Measurements from ENCODE around the genes CACNA2D1, SEMA3A and TMEM243.

GRCh38 chr7:77931888-77932556 lies 133.8 kb upstream of the TMEM60 start:
- RRBS, result no CpG with 5 or more reads among the region's 7 CpGs

DNA sequence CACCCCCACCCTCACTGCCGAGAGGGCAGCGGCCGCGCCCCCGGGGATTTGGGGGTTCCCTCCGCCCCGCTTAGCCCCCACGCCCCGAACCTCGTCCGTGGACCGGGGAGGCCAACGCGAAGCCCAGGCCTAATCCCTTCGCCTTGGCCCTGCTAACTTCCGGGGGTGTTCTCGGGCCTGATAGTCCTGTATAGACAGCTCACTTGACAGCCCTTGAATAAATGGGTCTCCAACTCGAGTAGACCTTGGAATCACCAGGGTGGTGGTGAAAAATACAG lies 221.8 kb upstream of the TMEM60 start:
- RRBS, result 4% methylated on average over 12 of the region's 18 CpGs

DNA sequence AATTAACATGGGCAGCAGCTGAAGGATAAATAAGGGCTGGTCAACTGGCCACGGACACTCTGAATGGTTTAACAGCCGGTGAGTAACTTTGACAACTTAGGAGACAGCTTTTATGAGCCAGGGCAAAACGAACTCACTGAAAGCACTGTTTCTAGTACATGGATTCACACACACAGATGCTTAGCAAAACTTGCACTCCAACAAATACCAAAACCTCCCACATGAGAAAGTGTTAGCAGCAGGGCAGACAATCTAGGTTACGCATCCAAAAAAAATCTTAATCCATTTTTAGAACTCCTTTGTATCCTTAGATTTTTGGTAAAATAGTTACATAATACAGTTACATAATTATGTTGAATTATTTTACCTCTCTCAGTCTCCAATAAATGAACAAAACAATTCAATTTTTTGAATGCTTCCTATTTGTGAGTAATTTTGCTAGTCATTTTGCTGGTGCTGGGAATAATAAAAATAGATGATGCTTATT lies 486.8 kb upstream of the TMEM60 start:
- RRBS, result no CpG with 5 or more reads among the region's 4 CpGs

DNA sequence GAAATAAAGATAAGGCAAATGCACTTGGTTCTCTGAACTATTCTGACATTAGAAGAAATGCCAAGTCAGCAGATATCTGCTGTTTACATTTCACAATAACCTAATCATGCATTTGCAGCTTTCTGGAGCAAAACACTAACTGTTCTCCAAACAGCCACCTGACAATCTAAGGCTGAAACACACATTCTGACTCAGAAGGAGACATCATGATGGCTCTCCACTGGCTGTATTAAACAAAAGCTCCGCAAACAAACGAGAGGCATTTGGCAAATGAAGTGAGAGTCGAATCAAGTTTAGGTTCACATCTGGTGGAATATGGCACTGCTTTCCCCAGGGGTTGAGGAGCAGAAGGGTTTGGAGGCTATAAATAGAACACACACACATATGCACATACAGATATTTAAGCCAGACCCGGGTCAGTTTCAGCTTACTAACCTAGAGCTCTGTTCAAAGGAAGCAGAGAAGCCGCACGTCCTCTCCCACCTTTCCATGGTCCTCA lies 683.0 kb downstream of the MAGI2 start:
- RRBS, result no CpG with 5 or more reads among the region's 6 CpGs

DNA sequence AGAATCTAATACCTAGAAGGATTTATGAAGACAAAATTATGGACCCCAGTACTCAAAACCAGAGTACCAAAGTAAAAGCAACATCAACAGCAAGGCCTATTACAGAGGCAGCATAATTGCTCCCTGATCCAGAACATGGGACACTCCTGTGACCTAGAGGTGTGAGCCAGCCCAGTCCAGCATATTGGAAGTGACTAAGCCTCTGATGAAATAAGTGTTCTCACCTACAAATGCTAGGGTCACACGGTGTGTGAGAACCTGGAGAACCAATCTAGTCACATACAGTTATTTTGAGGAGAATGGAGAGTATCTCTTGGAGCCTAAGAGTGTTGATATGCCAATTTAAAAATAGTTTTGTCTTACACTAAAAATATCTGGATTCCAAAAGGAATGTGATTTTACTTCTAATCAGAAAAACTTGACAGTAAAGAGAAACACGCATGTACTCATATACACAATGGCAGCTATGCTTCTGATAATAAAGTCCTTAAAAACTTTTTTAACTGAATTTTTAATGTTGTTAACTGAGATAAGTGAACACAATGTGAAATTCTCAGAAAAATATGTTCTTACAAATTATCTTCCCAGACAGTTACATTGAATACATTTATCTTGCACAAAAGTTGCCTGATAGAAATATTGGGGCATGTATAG lies 56.9 kb upstream of the CD36 start:
- RRBS, result no CpG with 5 or more reads among the region's 2 CpGs

DNA sequence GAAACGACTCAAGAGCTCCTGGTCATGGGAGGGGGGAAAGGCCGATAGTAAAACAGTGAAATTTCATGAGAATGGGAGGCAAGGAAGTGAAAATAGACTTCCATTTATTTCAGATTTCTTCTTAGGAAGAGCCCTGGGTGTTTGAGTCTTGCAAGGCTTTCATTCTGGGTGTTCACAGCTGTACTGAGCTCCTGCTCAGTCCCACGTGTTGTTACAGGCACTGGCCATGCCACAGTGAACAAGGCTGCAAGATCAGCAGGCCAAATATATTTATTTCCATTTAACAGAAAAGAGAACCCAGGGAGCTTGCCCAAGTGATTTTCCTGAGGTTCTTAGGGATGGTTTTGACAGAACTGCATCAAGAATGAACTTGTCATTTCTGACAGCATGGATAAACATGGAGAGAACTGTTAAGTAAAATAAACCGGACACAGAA lies 54.6 kb upstream of the CD36 start:
- RRBS, result no CpG with 5 or more reads among the region's 4 CpGs

DNA sequence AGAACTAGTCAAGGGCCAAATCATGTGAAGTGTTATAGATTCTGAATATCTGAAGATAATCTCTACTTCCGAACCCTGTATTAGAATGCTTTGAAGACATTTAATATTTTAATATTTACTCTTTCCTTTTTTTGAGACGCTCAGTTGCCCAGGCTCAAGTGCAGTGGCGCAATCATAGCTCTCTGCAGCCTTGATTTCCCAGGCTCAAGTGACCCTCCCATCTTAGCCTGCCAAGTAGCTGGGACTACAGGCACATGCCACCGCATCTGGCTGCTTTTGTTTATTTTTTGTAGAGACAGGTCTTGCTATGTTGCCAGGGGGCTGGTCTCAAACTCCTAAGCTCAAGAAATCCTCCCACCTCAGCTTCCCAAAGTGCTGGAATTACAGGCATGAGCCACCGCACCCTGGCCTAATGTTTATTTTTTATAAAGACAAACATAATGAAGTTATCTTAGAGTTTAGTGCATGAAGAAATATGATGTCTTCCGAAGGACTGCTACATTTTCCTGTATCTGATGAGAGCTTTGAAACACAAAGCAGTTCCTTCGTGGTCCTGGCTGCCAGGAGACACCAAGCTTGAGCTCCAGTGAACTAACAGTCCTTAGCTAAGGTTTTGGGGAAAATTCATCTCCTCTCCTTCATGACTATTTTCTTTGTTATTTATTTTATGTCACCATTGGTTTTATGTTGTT lies 44.2 kb upstream of the CD36 start:
- RRBS, result no CpG with 5 or more reads among the region's 7 CpGs

DNA sequence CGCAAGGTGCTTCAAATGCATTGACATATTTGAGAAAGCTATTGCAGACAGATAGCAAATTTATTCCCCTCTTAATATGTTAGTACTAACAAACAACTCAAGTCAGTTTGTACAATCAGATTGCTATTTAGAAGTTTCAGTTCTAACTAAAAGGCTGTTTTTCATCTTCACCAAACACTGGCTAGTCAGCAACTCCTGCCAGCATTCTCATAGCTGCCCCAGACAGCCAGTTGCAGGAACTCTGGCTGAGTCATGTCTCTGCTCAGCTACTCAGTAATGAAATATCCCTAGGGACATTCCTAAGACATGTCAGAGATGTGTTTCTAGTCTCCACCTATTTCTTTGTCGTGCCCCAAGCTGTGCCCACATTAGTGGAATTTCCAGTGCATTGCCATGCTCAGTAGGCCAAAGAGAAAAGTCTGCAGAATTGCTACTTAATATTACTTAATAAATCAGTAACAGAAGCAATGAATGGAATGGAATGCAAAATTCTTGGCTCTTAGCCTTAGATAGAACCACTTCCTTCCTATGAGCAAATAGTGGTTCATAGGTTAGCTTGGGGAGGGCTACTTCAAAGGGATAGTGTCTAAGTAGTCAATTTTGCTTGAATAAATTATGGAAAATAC lies 23.4 kb upstream of the SEMA3C start:
- RRBS, result no CpG with 5 or more reads among the region's 2 CpGs

DNA sequence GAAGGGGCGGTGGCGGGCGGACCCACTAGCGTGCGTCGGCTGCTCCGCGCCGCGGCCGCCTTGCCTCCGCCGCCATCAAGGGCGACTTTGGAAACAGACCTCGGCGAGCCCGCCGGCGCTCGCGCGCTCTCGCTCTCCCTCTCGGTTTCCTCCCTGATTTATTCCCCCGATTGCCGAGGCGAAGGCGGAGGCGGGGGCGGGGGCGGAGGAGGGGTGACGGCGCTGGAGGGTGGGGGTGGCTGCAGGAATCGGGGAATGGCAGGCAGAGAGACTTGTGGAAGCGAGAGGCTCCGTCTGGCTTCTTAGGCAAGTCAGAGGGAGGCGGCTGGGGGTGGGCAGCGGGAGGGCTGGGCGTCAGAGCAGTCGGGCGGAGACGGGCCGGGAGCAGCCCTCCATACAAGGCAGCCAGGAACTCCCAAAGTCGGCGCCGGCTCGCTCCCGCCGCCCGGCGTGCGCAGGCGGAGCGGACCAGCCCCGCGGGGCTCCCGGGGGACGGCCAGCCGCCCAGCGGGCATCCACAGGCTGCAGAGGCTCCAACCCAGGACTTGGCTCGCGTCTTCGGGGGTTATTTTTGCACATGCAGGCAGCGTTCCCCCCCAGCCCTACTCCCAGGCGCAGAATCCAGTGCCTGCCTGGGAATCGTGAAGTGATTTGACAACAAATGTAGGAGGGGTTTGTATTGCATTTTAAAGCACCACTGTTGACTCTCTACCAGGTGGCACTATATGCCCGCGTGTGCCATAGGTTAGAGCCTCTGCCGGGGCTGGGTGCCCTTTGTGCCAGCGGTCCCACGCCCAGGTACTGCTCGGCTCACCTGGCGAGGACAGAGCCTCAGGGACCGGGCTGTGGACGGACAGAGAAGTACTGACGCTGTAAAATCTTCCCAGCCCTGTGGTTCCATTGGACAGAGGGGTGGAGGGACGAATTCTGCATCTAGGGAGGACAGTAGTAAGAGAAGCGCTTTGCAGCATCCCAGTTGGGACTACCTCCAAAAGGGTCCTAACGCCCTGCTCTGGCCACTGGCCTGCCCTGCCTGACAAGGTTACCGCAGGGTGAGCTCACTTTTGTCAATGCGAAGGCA lies at the start of gene CACNA2D1:
CACNA2D1 (minus strand) TSS at position 134 of the 1,081 bp plus-strand sequence.
- RRBS, result 2% methylated on average over 18 of the region's 81 CpGs

DNA sequence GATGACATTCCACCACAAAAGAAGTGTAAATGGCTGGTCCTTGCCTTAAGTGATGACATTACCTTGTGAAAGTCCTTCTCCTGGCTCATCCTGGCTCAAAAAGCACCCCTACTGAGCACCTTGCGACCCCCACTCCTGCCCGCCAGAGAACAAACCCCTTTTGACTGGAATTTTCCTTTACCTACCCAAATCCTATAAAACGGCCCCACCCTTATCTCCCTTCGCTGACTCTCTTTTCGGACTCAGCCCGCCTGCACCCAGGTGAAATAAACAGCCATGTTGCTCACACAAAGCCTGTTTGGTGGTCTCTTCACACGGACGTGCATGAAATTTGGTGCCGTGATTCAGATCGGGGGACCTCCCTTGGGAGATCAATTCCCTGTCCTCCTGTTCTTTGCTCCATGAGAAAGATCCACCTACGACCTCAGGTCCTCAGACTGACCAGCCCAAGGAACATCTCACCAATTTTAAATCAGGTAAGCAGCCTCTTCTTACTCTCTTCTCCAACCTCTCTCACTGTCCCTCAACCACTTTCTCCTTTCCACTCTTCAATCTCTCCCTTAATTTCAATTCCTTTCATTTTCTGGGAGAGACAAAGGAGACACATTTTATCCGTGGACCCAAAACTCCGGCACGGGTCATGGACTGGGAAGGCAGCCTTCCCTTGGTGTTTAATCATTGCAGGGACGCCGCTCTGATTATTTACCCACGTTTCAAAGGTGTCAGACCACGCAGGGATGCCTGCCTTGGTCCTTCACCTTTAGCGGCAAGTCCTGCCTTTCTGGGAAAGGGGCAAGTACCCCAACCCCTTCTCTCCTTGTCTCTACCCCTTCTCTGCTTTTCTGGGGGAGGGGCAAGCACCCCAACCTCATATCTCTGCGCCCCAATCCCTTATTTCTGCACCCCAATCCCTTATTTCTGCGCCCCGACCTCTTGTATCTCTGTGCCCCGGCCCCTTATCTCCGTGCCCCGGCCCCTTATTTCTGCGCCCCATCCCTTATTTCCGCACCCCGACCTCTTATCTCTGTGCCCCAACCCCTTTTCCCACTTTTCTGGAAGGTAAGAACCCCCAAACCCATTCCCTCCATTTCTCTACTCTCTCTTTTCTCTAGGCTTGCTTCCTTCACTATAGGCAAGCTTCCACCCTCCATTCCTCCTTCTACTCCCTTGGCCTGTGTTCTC lies 188.8 kb downstream of the SEMA3E start:
- RRBS, result no CpG with 5 or more reads among the region's 28 CpGs

- RRBS, result no CpG with 5 or more reads among the region's 5 CpGs
Observed at GRCh38 chr7:84092156-84092610, 102.4 kb downstream of the SEMA3A start.

GRCh38 chr7:84194406-84195486 lies at the start of gene SEMA3A:
Gene SEMA3A, minus strand, starts transcription at chr7:84194789.
- RRBS, result 3% methylated on average over 1 of the region's 18 CpGs

DNA sequence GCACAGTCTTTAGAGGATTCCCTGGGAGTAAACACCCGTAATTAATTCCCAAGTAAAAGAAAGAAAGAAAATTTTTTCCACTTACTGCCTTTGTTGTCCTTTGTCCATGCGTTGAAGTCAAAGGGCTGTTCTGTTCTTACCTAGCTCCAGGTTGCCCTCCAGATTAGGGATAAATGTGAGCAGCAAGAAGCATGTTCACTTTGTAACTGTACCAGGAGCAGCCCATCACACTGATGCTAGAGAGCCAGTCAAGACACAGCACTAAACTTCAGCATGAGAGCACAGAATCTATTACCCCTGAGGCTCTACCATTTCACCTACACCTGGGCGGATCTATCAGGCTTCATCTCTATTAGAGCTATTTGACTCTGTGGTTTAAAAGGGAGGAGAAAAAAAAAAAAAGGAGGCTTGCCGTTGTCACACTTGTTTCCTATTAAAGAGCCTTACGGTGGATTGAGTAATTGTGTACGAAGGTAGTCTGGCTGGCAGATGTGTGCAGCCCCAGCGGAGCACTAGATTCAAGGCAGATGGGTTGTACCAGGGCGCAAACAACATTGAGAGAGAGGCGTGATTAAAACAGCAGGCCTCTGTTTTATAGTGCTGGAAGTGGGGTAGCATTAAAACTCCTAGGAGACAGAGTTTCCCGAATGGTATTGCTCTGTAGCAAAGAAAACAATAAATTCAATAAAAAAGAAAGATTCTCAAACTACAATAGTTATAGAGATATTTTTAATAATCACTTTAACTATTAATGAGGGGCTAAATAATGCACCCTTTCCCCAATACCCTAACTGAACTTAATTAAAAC lies 298.0 kb upstream of the SEMA3A start:
- RRBS, result no CpG with 5 or more reads among the region's 10 CpGs

DNA sequence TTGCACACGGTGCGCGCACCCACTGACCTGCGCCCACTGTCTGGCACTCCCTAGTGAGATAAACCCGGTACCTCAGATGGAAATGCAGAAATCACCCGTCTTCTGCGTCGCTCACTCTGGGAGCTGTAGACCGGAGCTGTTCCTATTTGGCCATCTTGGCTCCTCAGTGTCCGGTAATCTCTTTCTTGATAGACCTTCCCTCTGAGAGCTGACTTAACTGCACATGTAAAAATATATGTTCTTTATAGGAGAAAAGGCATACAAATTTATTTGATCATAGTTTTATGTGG lies 148.7 kb upstream of the SEMA3D start:
- RRBS, result no CpG with 5 or more reads among the region's 10 CpGs

GRCh38 chr7:87156955-87157792 lies 4.9 kb downstream of the DMTF1 start:
- RRBS, result no CpG with 5 or more reads among the region's 2 CpGs

DNA sequence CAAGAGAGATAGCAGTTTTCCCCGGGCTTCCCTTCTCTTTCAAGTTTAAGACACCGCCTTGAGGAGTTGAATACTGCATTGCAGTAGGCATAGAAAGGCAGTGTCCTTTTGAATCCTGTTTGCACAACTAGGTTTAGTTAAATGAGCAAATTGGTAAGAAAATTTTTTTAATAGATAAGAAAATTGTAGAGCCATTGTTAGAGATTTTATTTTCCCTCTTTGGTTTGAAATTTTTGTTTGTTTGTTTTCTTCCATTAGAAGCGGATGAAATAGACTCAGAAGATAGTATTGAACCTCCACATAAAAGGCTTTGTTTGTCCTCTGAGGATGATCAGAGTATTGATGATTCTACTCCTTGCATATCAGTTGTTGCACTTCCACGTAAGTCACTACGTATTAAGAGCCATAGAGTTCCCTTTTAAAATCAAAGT lies 14.0 kb downstream of the DMTF1 start:
- RRBS, result no CpG with 5 or more reads among the region's 5 CpGs

GRCh38 chr7:87219413-87220012 lies at the start of gene TMEM243:
Gene TMEM243, minus strand, starts transcription at chr7:87219732.
- RRBS, result 1% methylated on average over 16 of the region's 45 CpGs

- RRBS, result no CpG with 5 or more reads among the region's 6 CpGs
Observed at GRCh38 chr7:87391165-87391832, 45.8 kb downstream of the CROT start.

GRCh38 chr7:87505147-87505473 lies 29.6 kb upstream of the ABCB4 start:
- RRBS, result no CpG with 5 or more reads among the region's 3 CpGs

DNA sequence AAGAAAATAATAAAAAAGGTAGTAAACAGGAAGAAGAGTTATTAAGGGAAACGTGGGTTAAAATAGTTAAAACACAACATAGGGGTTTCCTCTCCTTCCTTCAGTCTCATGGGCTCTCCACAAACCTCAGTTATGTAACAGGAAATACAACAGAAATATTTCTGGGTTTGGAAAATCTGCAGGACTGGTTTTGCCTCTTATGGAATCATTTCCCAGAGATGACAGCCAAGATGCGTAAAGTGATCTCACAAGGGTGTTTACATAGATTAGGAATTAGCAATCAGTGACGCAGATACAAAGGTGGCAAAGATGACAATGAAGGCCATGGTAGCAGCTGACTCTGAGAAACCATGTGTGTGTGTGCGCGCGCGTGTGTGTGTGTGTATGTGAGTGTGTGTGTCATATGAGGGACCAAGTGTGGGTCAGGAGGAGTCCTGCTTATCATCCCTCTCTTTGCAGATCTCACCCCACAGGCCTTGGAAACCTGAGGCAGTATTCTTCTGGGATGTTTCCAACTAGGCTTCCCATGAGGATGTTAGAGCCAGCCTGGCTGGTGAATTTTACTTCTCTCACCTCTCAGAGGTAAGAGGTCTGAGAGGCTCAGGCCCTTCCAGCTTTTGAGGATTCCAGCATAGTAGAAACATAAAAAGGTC lies 14.8 kb downstream of the STEAP4 start:
- RRBS, result no CpG with 5 or more reads among the region's 7 CpGs

Measured in epithelial cell of esophagus (primary cell).